Ureter (tissue), 1 donor: ENCODE measurements around the gene RARRES2.

- PRO-cap, result no peak
Measured at GRCh38 chr7:150330203-150331169, 7.1 kb upstream of the ACTR3C start.

DNA sequence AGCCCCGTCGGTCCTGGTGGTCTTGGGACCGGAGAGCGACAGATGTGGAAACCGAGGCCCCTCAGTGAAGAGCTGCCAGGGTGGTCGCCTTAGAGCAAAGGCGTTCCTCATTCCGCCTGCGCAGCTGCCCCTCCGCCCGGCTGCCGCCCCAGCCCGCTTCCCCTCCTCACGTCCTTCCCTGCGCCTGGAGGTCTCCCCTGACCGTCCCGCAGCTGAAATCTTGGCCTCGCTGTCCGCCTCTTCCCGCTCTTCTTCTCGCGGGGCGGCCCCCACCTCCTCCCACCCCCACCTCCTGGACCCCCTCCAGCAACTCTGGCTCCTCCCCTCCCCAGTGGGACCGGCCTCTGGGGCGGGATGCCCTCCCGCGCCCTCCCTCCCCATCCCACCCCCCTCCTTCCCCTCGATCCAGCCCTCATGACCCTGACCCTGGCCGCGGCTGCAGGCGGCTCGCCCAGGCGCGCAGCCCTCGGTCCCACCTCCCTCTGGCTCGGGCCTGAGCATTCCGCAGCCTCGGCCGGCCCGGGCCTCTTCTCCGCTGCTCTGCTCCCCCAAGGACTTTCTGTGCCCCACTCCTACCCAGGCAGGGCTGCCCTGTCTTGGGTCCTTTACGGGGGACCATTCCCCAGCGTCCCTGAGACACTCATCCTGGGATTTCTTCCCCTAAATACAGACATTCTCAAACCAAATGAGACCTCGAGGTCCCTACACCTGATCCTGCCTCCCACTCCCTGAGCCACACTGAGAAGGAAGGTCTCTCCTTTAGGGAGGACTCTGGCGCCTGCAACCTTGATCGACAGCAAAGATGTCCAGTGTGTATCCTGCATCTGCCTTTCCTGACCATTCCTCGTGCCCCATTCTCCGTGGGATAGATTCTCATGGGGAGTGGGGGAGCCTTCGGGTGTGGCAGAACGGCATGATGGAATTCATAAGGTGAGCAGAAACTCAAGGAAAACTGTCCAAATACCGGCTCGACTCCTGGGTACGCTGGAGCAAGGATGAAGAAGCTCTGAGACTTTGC is at the start of gene RARRES2:
Gene RARRES2, minus strand, starts transcription at position 222 of the 1,018 bp plus-strand sequence.
- PRO-cap, result bidirectional peak, plus-strand start at position 500 of the sequence, minus-strand start at position 214 of the sequence

- PRO-cap, result no peak
Measured at GRCh38 chr7:150382109-150382644, 3.0 kb downstream of the ZNF775 start.

- PRO-cap, result no peak
Measured at GRCh38 chr7:150507496-150507816, 7.2 kb upstream of the GIMAP7 start.

- PRO-cap, result no peak
Measured at GRCh38 chr7:150585241-150585463, 18.0 kb downstream of the GIMAP4 start.

GRCh38 chr7:150619741-150620216 is 12.4 kb downstream of the GIMAP6 start:
- PRO-cap, result no peak

DNA sequence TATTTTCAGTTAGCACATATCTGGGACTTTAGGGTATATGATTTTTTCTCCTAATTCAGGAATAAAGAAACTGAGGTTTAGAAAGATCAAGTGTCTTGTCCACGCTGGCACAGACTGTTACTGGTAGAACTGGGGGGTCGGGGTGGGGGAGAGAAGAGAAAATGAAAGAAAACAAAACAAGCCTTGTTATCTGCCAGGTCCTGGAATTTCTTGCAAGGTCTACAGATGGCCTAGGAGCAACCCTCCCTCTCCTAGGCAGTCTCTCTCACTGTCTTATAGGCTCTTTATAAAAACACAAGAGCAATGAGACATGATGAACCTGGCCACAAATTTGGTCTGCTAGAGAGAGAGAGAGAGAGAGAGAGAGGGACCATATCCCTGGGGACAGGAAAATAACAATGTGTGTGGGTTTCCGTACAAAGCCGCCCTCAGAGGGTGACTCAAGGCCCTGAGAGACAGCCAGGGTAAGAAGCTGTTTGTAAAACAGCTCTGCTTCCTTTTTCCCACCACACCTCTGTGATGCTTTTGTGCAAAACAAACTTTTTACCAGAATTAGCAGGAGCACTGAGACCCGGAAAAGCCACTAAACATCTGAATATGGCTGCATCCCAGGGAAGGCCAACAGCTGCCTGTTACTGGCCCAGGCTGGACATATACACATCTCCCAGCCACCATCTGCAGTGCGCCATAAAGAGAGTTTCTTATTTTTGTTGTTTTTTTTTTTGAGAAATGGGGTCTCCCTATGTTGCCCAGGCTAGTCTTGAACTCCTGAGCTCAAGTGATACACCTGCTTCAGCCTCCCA is 18.3 kb downstream of the GIMAP5 start:
- PRO-cap, result no peak

- PRO-cap, result no peak
Measured at GRCh38 chr7:150799795-150800255, 339 bp downstream of the TMEM176B start.

GRCh38 chr7:150951228-150951868 is 26.8 kb downstream of the KCNH2 start:
- PRO-cap, result no peak

DNA sequence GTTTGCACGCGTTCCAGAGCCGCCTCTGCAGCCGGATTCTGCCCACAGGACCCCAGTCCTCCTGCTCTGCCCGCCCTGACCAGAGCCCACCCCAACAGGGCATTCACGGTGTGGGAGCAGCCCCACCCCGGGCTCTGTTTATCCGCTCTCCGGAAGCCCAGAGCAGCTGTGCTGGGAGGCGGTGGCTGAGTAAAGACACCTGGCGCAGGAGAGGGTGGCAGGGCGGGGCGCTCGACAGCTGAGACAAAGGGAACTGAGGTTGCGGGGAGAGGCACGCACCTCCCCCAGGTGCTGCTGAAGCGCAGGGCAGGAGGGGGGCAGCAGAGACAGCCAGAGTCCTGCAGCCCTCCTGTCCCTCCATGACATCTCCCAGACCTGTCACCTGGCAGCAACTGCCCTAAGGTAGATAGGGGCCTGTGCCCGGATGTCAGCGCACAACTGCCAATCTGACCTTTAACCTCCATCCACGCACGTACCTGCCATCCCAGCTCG is 4.2 kb downstream of the KCNH2 start:
- PRO-cap, result no peak

- PRO-cap, result no peak
Measured at GRCh38 chr7:151082100-151082789, 1.0 kb downstream of the TMUB1 start.

DNA sequence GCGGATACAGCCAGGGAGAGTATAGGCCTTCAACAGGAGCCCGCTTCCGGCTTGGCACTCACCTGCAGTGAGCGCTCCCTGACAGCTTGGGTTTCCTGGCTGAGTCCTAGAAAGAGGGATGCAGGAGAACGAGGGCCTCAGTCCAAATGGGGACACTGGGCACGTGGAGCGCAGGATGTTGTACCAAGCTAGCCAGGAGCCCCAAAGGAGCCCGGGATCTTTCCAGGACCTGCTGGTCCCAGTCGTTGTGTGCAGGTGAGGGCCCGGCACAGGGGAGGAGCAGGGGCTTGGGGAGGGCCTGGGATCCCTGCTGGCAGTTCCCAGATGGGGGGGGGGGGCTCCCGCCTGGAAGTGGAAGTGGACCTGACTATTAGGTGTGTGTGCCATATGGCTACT is 3.6 kb downstream of the AGAP3 start:
- PRO-cap, result no peak

- PRO-cap, result no peak
Measured at GRCh38 chr7:151115990-151116501, 29.8 kb downstream of the AGAP3 start.

GRCh38 chr7:151227753-151228145 is 744 bp upstream of the ABCF2 start:
- PRO-cap, result no peak

DNA sequence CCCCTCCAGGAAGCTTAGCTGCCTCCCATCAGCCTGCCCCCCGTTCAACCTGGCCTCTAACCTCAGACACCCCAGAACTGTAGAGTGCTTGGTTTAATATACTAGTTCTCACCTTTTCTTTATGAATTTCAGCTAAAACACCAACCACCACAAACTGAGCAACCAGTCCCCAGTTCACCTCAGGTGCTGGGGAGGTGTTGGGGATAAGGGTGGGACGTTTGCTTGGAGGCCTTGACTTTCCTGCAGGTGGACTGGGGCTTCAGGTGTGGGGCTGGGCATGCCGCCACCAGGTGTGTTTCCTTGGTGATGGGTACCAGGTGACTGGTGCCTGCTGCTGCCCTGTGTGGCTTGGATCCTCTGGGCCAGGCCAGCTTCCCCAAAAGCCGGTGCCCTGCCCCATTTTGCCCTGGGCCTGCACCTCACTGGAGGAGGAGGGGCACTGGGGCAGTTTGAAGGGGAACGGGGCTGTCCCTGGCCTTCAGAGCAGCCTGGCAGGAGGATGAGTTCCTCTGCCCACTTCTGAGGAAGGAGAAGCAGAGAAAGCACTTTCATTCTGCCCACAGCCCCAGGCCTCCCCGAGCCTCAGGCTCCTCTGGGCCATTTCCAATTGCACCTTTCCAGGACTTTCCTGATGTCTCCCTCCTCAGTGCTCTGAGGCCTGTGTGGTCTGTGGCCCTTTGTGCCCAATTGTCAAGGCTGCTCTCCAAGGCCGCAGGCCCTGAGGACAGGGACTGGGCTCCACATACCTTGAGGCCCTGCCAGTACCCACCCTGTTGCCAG is 25.1 kb upstream of the SMARCD3 start:
- PRO-cap, result no peak

DNA sequence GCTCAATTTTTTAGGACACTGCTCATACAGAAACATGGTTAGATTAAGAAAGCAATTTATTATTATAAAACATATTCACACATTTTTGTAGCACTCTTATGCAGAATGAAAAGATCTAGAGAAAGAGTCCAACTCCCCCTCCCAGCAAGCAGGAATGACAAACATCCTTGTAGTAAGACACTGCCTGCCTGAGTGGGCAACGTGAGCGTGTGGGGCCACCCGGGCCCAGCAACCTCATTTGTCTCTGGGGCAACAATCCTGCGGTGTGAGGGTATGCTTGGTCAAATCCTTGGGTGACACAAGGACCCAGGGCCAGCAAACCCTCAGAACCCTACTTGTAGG is 10.8 kb downstream of the RHEB start:
- PRO-cap, result no peak

DNA sequence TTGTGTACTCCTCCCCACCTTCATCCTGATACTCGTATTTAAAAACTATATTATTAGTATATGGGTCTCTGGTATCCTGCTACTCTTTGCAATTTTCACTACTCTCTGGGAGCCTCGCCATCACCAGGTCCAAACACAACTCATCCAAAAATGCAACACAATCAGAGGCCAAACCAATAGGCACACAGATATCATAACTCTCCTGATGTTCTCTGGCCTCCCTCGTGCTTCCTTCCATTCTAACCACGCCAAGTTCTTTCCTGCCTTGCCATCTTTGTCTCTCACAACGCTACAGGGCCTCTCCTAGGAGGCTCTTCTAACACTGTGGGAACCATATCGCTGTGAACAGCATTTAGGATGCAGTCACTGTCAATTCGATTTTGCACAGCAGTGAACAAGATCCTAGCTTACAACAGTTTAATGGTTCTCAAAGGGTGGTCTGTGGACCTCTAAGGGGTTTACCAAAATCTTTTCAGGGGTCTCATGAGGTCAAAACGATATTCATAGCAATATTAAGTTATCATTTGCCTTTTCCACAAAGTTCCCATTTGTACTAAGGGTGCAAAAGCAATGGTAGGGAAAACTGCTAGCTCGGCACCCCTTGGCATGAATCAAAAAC is 7.2 kb downstream of the RHEB start:
- PRO-cap, result no peak

GRCh38 chr7:151599788-151600489 is 80.2 kb upstream of the RHEB start:
- PRO-cap, result no peak

- PRO-cap, result no peak
Measured at GRCh38 chr7:151608049-151608339, 88.3 kb upstream of the RHEB start.

- PRO-cap, result bidirectional peak, plus-strand start at chr7:151681163, minus-strand start at chr7:151680880
Measured at GRCh38 chr7:151680599-151681409, 161.1 kb upstream of the RHEB start.